Zone of skin (tissue), 1 donor: ENCODE measurements around a stretch of chr3.

DNA sequence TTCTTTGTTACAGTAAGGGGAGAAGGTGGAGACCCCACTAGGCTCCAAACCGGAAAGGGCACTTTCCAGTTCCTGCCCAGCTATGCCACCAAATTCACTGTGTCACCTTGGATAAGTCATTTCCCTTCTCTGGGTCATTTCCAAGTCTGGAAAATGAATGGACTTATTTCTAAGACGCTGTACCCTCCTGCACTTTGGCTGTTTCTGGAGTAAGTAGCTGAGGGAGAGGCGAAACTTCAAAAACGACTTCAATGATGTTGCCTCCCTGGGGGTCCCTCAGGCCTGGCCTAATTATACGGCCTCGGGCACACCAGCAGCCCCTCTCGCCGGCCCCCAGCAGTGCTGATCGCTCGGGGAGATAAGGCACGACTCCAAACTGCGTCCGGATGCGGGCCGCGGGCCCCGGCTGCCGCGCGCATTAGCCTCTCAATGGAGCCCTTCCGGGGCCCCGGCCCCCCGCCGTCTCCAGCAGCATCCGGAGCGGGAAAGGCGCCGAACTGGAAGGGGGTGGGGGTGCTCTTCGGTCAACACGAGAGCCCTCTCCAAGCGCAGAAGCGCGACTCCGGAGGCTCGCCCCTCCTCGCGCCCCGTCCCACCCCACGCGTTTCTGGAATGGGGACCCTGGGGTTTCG lies 4.7 kb downstream of the HES1 start:
- RRBS: 1% methylated on average over 24 of the region's 41 CpGs

DNA sequence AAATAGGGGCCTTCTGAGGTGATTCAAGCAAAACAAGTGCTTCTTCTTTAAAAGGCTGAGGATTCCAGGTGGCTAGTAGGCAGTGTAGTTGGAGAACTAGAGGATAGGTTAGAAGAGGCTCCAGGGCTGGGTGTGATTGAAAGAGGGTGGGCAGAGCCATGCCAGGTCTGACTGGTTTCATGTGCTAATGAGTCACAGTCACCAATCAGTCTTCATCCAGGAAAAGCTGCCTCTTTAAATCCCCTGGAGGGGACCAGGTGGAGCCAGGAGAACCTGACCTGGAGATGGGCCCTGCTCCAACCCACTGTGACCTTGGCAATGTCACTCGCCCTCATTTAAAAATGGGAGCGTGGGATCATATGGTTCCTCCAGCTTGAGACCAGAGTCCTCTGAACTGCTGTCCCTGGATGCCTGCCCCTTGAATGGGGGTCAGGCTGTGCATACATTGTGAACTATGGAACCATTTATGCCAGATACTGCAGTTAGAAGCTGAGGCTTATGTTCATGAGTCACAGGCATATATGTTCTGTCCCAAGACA lies 23.0 kb downstream of the HES1 start:
- RRBS: no CpG with 5 or more reads among the region's 2 CpGs

DNA sequence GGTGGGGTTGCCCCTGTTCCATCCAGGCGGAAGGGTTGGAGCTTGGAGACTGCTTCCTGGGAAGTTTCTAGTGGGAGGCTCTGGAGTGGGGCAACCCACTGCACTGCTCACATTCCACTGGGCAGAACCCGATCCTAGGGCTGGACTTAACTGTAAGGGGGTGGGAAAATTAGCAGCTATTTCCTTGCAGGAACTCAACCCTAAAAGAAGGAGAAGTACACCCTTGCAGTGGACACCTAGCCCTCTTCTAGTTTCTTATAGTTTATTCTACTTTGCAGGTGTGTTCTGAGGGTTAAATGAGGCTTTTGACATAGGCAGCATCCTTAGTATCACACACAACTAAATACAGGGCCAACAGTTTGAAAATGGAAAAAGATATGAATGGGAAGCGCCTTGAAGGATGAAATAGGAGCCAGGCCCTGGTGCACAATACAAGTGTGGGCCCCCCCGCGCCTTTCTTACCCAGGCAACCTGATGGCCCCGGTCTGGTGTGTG lies 102.1 kb downstream of the CPN2 start:
- RRBS: no CpG with 5 or more reads among the region's 6 CpGs

- RRBS: no CpG with 5 or more reads among the region's 3 CpGs
These were observed 82.9 kb downstream of the CPN2 start for GRCh38 chr3:194268355-194268554.

DNA sequence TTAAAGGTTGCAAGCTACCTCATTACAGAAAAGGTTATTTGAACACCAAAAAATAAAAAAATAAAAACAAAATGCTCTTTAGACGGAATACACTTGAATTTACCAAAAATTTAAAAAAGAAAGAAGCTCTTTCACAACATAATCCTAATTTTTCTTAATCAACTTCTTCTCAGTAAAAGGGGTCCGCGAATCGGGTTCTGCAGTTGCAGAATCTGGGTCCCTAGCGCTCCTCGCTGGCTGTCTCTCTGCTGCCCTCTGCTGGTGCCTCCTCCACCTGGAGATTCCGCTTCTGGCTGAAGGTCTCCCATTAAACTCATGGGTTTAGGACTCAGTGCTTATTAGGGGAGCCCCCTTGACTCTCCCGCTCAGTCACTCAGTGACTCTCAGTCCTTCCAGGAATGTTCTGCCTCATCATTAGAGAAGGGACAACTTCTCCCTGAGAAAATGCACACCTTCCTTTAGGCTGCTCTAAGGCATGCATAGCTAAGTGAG lies 7.2 kb downstream of the CPN2 start:
- RRBS: no CpG with 5 or more reads among the region's 8 CpGs

DNA sequence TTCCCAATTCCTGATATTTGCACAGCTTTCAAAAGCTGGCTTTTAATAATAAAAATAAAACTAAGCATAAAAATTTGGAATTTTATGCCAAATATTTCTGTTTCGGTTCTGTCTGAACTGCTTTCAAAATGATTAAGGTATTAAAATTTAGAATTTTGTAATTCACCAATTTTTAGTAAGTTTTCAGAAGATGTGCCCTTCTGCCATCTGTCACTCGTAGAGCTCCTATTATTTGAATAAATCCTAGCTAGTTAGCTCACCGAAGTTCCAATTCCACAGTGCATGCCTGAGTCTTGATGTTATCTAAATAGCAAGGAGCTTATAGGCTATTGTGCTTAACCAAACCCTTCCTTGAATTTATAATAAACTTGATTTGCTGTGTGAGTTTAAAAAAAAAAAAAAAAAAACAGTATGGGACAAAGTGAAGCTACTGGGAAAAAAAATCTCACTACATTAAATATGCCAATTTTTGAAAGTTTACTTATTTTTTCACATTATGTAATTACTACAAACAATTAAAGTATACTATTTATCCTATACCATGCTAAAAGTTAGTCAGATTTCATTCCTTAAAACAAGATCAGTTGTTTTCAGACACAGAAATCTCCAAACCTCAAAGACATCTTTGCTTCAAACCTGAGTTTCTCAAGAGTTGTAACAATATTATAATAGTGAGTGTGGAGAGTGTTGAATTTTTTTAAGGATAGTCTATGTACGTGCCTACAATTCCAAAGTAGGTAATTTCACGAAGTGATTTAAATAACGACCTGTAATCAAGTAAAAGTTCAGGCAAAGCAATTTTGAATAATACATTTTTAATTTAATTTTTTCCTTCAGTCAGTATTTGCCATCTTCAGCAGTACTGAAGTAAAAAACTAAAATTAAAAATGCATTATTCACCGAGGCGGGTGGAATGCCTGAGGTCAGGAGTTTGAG lies 18.5 kb downstream of the ATP13A3 start:
- RRBS: no CpG with 5 or more reads among the region's 8 CpGs

- RRBS: no CpG with 5 or more reads among the region's 1 CpG
These were observed 16.9 kb downstream of the ATP13A3 start for GRCh38 chr3:194469857-194470377.

DNA sequence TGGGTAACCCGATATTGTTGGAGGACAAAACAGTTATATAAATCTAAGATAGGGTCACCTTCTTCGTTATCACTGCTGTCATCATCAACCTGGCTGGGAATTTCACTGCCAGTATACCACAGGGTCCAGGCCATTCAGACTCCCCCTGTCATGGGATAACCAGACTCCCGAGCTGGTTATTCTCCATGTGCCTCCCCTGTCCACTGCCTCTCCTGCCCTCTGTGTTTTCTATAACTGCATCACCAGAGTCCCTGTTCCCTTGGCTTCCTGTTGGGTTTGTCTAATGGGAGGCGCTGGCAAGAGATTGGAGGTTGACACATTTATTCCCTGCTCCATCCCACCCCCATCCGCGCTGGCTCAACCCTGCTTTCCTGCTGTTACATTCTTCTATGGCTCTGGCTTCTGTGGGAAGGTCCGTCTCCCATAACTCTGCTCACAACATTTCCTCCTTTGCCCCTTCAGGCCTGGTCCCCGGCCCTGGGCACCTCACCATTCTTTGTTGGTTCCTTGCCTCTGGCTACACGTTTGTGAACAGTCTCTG lies 68.3 kb upstream of the ATP13A3 start:
- RRBS: 67% methylated on average over 1 of the region's 9 CpGs

- RRBS: no CpG with 5 or more reads among the region's 16 CpGs
These were observed 61.7 kb downstream of the TMEM44 start for GRCh38 chr3:194571378-194572093.

DNA sequence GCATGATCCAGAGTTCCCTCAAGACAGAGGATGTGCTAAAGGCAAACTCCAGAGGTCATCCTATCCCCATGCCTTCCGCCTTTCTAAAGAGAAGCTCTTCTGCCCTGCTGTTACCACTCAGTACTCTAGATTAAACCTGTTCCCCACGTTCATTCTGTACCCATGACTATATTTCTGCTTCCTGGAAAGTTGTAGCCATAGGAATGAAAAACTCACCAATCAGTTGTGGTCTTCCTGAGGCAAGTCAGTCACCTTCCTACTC lies 46.5 kb downstream of the TMEM44 start:
- RRBS: no CpG with 5 or more reads among the region's 2 CpGs

- RRBS: no CpG with 5 or more reads among the region's 10 CpGs
These were observed 184.0 kb downstream of the XXYLT1 start for GRCh38 chr3:195087086-195087288.

DNA sequence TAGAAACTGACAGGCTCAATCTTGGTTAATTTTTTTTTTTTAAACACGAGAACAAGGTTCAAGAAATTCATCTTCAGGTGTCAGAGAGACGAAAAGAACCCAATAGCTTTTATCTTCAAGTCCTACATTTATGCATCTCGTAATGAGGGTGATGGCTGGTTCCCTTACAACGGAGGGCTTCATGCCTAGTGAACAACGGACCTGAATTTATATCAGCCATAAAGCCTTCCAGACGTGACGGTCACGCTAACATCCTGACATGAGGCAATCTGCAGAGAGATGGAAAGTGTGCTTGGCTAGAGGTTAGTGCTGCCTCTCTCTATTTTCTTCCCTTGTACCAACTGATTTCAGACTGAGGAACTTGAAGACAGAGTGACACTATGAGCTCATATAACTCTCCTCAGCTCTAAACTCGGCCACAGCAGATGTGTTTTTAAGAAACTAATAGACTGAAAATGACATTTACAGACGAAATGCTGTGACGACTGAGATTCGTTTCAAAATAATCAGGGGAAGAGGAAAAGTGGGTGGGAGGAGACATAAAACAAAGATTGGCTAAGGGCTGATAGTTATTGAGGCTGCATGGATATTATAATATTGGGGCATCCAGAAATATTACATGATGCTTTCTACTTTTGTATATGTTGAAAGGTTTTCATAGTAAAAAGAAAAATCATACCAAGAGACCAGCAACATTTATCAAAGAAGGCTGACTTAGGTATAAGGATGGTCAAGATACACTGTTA lies 122.4 kb downstream of the XXYLT1 start:
- RRBS: no CpG with 5 or more reads among the region's 12 CpGs

GRCh38 chr3:195150060-195150983 lies 120.6 kb downstream of the XXYLT1 start:
- RRBS: 9% methylated on average over 4 of the region's 21 CpGs

DNA sequence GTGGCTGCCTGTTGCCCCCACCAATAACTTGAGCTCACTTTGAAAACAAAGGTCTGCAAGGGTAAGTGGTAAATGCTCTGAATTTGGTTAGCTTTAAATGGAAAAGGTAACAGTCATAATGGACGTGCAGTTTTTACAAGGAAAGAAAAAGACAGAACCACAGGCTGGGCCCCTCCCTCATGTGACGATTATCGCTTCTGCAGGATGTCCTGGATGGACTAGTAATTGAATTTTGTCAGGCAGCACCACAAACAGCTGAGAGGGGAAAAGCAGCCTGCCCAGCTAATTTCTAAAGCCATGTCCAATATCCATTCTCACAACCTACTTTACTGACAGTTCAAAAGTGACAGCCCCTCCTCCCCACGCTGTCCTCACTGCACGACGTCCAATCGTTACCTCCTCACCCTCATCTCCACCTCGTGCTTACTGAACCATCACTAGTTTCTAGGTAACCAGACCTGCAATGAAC lies 27.3 kb downstream of the XXYLT1 start:
- RRBS: no CpG with 5 or more reads among the region's 8 CpGs

DNA sequence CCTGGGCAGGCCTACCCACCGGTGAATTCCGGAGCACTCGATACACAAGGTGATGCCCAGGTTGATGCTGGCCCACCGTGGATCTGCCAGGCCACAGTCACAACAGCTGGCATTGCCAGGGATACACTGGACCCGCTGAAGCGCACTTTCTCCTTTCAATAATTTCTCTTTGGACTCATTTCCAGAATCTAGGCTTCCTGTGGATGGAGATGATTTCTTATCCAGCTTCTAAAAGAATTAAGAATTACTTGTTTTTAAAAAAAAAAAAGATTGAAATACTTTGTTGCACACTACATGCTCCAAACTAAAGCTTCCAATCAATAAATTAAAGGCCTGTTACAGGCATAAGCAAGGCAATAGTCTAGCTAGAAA lies 31.0 kb upstream of the XXYLT1 start:
- RRBS: no CpG with 5 or more reads among the region's 6 CpGs

- RRBS: no CpG with 5 or more reads among the region's 12 CpGs
These were observed 58.9 kb upstream of the XXYLT1 start for GRCh38 chr3:195329435-195330589.

- RRBS: no CpG with 5 or more reads among the region's 11 CpGs
These were observed 24.6 kb downstream of the ACAP2 start for GRCh38 chr3:195418056-195418870.

DNA sequence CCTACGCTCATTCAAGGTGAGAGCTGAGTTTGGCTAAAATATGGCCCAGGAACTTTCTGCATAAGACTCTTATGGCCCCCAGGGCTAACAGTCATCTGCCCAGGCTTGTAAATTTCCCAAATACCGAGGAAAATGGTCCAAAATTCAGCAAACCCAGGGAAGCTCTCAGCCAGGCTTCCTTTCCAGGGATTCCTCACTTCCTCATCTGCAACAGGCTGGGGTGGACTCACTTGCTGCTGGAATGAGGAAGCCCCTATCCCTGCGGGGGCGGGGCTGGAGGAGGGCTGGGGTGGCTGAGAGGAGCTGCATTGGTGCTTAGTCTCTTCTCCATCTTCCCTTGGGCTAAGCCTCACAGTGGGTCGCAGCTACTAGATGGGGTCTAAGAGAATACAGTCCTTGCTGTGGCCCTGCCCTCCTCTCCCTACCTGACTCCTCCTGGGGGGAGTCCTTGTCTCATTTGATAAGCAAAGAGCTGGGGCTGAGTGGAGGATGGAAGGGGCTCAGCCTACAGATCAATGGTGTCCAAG lies 28.5 kb upstream of the APOD start:
- RRBS: no CpG with 5 or more reads among the region's 5 CpGs

DNA sequence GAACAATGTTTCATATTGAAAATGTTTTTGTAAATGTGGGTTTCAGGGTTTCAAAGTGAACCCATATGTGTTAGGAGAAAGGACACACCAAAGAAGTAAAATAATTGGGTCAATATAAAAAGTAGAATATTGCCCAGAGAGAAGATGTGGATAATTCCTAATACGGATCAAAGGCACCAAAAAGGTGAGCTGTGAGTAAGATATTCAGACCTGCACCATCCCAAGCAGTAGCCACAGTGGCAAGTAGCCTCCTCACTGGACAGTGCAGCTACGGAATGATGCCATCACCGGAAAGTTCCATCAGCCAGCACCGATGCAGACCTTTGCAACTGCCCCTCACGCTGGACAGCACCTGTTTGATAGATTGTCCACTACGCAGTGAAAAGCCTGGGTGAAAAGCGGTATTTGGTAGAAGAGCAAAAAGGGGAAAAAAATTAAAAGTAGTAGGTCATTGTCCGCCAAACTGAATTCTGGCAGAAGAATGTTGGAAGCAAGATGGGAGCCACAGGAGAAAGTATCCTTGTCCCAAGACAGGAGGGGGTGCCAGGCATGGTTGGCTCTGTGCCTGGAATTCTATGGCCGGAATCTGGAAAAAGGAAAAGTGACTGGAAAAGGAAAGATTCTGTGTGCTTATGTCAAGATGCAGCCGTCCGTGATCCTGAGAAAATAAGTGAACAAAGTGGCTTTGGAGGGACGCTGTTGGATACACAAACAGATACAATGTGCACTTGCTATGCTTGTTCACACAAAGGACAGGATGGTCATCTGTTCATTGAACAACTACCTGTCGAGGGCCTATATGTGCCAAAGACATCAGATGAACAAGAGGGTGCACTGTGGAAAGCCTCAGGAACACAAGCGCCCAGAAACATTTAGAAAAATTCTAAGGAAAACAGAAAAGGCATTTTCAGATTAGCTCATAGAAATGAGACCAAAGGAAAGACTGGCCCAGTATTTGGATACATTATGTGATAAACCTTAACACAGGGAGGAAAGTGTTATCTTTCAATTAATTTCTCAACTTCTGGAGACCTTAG lies 28.6 kb upstream of the MUC20 start:
- RRBS: no CpG with 5 or more reads among the region's 14 CpGs

DNA sequence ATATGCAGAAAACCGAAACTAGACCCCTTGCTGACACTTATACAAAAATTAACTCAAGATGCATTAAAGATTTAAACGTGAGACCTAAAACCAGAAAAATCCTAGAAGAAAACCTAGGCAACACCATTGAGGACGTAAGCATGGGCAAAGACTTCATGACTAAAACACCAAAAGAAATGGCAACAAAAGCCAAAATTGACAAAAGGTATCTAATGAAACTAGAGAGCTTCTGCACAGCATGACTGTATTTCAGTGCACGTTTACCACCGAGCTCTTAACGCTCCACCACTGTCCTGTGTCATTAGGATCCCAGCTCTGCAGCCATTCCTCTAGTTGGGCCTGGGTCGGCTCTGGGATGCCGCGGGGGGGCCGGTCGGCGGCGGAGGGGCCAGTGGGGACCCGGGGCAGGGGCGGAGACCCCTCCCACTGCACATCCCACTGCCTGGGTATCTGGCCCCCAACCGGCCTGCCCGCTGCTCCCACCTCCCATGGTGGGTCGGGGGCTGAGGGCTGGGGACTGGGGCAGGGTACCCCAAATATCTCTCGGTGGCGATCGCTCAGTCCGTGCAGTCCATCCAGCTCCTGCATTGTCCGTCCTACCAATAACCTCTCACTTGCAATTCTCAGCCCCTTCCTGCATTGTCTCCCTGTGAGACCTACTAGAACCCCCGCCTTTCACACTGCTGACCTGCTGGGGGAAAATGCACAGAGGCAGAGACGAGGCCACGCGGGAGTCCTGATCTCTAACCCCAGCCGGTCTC lies 24.2 kb upstream of the MUC20 start:
- RRBS: 86% methylated on average over 3 of the region's 28 CpGs